Stomach (tissue), 7 donors: ENCODE results near the gene TSLP.

GRCh38 chr5:107651171-107652020 is 19.3 kb downstream of the EFNA5 start:
- PRO-cap: no peak
- RAMPAGE, long total RNA, 5 experiments: start-site peak on the minus strand in 2 of 5 experiments, at chr5:107651204-107651827 at its widest, 6 to 16 reads per replicate
- RRBS: no CpG with 5 or more reads among the region's 7 CpGs

- PRO-cap: no peak
- RAMPAGE, long total RNA, 5 experiments: no peak in any of the 5 experiments
- RRBS: no CpG with 5 or more reads among the region's 1 CpG
Measured at GRCh38 chr5:108003012-108003605, 332.4 kb upstream of the EFNA5 start.

DNA sequence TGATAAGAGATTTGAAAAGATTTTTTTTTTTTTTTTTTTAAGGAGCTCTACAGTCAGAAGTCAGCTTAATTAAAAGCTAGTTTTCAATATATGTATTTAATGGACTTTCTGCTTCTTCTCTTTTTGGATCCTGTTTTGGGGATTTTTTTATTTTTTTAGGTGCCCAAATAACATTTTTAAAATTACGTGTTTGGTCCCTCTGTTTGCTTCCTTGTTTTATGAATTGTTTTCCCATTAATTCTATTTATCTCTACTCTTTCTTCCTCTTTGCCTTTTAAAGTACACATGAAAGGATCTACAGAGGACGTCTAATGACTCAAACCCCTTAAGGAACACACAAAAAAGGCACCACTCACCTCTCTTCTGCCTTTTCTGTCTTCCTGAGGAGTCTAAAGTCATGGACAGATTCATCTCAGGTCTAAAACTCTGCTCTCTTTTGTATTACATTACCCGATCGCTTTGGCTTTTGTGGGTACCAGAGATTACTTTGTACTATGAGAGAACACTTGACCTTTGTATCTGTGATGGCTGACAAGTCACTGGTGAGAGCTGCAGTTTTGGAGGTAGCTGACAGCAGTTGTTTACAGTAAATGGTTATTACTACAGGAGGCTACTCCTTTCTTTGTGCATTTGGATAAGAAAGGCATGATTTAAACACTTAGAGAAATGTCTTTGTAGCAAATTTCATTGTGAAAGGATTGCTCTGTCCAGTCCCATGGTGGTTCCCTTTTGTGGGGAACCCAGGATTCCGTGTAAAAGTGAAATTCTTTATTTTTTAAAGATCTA is 307.4 kb downstream of the FBXL17 start:
- PRO-cap: no peak
- RAMPAGE, long total RNA, 5 experiments: start-site peak on the minus strand in 1 of 5 experiments, centred at position 364 of the sequence, 11 reads per replicate
- RRBS: no CpG with 5 or more reads among the region's 5 CpGs

DNA sequence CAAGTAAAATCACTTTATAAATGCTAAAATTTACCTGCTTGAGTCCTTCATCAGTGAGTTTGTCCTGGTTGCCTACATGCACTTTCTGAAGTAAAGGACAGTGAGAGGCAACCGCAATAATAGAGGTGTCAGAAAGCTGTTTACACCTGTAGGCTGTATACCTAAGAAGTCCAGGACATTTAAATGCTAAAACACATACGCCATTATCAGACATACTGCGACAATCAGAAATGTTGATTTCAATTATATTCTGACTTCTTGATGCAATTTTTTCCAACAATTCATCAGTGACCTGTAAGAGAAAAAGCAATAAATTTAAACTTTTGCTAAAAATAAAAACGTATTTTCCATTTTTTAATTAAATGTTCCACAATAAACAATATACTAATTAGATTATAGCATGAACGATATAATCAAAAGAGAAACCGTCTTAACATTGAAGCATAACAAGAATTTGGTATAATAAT is 17.2 kb downstream of the FBXL17 start:
- PRO-cap: no peak
- RAMPAGE, long total RNA, 5 experiments: start-site peak on the minus strand in 2 of 5 experiments, centred at positions 141 to 227 of the sequence, 5 to 17 reads per replicate
- RRBS: no CpG with 5 or more reads among the region's 6 CpGs

- PRO-cap: no peak
- RAMPAGE, long total RNA, 5 experiments: no peak in any of the 5 experiments
- RRBS: no CpG with 5 or more reads among the region's 8 CpGs
Measured at GRCh38 chr5:108367678-108368256, 14.1 kb downstream of the FBXL17 start.

DNA sequence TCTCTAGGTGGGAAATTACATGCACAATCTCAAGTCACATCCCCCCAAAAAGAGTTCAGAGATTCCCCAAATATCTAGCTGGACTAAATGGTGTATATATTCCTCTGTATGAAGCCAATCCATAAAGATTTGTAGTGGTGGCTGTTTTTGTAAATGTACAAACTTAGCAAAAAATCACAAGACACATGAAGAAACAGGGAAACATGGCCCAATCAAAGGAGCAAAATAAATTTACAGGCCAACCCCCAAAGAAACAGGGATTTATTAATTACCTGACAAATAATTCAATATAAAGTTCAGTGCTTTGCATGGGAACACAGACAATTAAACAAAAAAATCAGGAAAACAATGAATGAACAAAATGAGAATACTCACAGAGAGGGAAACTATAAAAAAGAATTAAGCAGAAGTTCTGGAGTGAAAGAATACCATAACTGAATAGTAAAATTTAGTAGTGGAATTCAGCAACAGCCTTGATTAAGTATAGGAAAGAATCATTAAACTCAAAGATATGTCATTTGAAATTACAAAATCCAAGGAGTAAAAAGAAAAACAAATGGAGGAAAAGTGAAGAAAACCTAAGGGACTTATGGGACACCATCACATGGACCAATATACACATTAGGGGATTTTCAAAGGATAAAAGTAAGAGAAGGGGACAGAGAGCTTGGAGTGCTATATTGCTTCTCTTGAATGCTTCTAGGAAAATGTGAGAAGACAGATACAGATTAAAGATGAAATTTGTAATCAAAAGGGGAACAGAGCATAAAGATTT is 319.3 kb downstream of the PJA2 start:
- PRO-cap: no peak
- RAMPAGE, long total RNA, 5 experiments: start-site peak on the plus strand in 1 of 5 experiments, centred at position 514 of the sequence, 10 reads per replicate

DNA sequence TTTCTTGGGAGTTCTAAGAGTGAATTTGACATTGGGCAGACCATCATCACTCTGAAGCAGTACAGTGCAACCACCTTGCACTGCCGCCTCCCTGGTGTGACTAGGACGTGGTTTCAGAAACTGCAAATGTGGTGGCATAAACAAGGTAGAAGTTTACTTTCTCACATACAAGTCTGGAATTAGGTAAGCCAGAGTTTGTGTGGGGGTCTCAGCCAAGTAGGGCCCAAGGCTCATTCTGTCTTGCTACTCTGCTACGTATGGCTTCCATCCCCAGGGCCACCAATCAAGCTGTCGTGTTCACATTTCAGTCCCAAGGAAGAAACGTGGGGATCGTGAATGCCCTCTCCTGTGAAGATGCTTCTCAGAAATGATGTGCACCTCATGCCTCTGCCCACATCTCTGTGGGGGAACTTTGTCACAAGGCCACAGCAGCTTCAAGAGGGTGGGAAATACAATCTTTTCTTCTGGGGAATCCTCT is 167.9 kb downstream of the PJA2 start:
- PRO-cap: no peak
- RAMPAGE, long total RNA, 5 experiments: no peak in any of the 5 experiments
- RRBS: no CpG with 5 or more reads among the region's 6 CpGs

GRCh38 chr5:109326962-109327284 is 82.9 kb downstream of the PJA2 start:
- PRO-cap: no peak
- RAMPAGE, long total RNA, 5 experiments: no peak in any of the 5 experiments
- RRBS: no CpG with 5 or more reads among the region's 4 CpGs

GRCh38 chr5:109774517-109775044 is 84.9 kb downstream of the MAN2A1 start:
- PRO-cap: no peak
- RAMPAGE, long total RNA, 5 experiments: no peak in any of the 5 experiments
- RRBS: no CpG with 5 or more reads among the region's 6 CpGs

- PRO-cap: no peak
- RAMPAGE, long total RNA, 5 experiments: start-site peak on the plus strand in 3 of 5 experiments, at chr5:109796964-109797521 at its widest, 6 to 39 reads per replicate
- RRBS: no CpG with 5 or more reads among the region's 3 CpGs
Measured at GRCh38 chr5:109796927-109797819, 107.4 kb downstream of the MAN2A1 start.

- PRO-cap: no peak
- RAMPAGE, long total RNA, 5 experiments: start-site peak on the plus strand in 1 of 5 experiments, at chr5:109800550-109800703 at its widest, 7 reads per replicate
- RRBS: no CpG with 5 or more reads among the region's 3 CpGs
Measured at GRCh38 chr5:109800145-109800806, 110.5 kb downstream of the MAN2A1 start.

DNA sequence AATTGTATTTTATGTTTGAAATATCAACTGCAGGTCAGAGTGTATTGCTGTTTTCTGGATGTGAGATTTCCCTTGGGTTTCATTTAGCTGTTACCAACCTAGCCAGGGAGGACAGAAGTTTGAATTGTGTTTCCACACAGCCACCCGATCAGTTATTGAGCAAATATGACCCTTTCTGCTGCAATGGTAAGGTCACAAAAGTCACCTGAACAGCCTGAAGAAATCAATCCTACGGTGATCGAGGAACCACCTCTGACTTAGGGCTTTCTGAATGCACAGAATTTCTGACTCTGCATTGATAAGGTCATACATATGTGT is 419.9 kb downstream of the MAN2A1 start:
- PRO-cap: no peak
- RAMPAGE, long total RNA, 5 experiments: no peak in any of the 5 experiments
- RRBS: no CpG with 5 or more reads among the region's 3 CpGs

GRCh38 chr5:110535988-110537057 is 190.1 kb downstream of the TMEM232 start:
- PRO-cap: no peak
- RAMPAGE, long total RNA, 5 experiments: no peak in any of the 5 experiments
- RRBS: no CpG with 5 or more reads among the region's 7 CpGs

DNA sequence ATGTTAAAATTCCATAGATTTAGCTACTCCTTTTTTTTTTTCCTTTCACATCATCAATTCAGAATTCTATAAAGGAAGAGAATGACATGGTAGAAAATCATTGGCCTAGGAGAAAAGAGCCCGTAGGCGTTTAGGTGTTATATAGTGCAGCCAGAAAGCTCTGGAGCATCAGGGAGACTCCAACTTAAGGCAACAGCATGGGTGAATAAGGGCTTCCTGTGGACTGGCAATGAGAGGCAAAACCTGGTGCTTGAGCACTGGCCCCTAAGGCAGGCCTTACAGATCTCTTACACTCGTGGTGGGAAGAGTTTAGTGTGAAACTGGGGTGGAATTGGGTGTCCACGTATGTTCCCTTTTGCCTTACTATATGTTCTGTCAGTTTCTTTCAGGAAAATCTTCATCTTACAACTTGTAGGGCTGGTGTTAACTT is at the start of gene TSLP:
Gene TSLP, plus strand, starts transcription at position 168 of the 430 bp plus-strand sequence.
- PRO-cap: no peak
- RAMPAGE, long total RNA, 5 experiments: no peak in any of the 5 experiments
- RRBS: no CpG with 5 or more reads among the region's 4 CpGs

GRCh38 chr5:111072787-111073695 is 1.5 kb downstream of the TSLP start:
- PRO-cap: bidirectional peak, plus-strand start at chr5:111073374, minus-strand start at chr5:111073230
- RAMPAGE, long total RNA, 5 experiments: start-site peak on the plus strand in 2 of 5 experiments, at chr5:111073306-111073378 at its widest, 7 to 13 reads per replicate
- RRBS: 5% methylated on average over 6 of the region's 47 CpGs

- PRO-cap: unidirectional peak, minus-strand start at chr5:111418450
- RAMPAGE, long total RNA, 5 experiments: no peak in any of the 5 experiments
- RRBS: no CpG with 5 or more reads among the region's 3 CpGs
Measured at GRCh38 chr5:111418212-111418713, 94.1 kb downstream of the STARD4 start.

- PRO-cap: no peak
- RAMPAGE, long total RNA, 5 experiments: start-site peak on the minus strand in 2 of 5 experiments, at chr5:111730159-111731059 at its widest, 6 to 7 reads per replicate
- RRBS: no CpG with 5 or more reads among the region's 24 CpGs
Measured at GRCh38 chr5:111729742-111730997, 26.8 kb downstream of the NREP start.

DNA sequence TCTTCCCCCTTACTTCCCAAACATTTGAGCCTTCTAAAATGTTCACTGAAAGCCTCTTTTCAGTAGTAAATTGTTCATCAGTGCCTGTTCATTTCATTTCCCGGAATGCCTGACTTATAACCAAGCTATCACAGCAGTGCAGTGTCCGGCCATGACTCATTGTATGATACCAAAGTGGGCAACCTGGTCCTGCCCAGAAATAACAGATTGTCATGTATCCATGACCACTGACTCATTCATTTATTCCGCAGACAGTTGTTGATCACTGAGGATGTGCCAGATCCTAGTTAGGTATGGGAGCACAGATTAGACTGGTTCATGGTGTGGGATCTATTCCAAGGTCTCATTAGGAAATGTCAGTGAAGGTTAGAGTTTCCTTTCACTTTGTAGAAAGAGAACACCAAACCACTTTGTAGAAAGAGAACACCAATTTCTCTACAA is 8.7 kb downstream of the NREP start:
- PRO-cap: no peak
- RAMPAGE, long total RNA, 5 experiments: no peak in any of the 5 experiments
- RRBS: 33% methylated on average over 1 of the region's 3 CpGs

- PRO-cap: bidirectional peak, plus-strand start at chr5:112160866, minus-strand start at chr5:112160810
- RAMPAGE, long total RNA, 5 experiments: start-site peak on the plus strand in 5 of 5 experiments, at chr5:112160829-112160954 at its widest, 16 to 160 reads per replicate
- RRBS: 2% methylated on average over 9 of the region's 60 CpGs
Measured at GRCh38 chr5:112160368-112161387, 258.4 kb downstream of the EPB41L4A start.

DNA sequence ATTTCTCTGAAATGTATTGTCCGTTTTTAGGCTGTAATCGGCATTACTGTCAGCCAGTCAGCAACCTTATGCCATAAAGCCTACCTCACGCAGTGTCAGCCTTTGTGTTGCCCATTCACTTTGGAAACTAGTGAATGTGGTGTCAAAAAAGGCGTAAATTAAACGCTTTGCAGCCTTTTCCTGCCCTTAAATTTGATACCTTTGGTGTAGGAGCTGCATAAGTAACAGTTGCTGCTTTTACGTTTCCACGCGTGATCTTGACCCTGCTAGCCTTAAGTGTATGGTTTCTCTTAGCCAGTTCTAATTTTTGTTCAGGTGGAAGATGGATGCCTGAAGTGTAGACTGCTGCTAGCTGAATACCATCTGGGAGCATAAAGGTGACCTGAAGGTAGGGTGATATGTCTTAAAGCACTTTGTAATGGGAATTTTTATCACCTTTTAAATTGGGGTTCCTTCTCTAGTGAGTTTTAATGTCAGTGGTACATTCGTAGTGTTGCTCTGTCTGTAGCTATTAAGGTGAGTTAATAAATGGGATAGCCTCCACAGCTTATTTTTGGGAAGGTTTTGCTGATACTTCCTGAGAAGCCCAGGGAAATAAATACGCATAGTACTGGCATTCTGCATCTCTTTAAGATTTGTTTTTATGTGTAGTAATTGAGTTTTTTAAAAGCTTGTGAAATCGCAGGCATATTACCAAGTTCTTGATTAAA is 257.5 kb downstream of the EPB41L4A start:
- PRO-cap: no peak
- RAMPAGE, long total RNA, 5 experiments: start-site peak on the plus strand in 1 of 5 experiments, centred at position 319 of the sequence, 10 reads per replicate
- RRBS: no CpG with 5 or more reads among the region's 11 CpGs